Hair follicular keratinocyte (primary cell): ENCODE measurements around a stretch of chr12.

DNA sequence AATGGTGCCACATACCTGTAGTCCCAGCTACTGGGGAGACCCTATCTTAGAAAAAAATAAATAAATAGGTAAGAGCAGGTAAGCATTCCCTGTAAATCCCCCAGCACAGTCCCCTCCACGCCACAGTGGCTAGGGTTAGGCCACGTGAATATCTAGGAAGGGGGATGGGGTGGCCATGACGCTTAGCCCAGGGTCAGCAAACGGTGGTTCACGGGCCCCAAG, 113.4 kb upstream of the NCOR2 start:
- RAMPAGE, long total RNA, result no peak

DNA sequence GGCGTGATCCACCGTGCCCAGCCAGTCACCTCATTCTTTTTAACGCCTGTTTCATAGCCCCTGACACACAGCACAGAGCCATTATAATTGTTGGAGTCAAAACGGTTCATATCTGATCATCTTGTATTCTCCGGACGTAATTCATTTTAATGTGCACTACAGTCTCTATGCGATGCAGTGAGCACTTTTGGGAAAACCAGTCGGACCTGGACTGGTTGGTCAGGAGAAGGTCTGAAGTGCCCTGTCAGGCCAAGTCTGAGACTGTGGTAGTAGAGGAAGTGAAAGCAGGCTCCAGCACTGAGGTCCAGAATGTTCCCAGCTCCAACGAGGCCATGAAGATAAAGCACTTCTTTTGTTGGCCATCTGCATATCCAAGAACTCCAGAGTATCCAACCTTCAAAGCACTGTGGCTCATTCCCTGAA, 117.1 kb upstream of the NCOR2 start:
- RAMPAGE, long total RNA, result no peak

DNA sequence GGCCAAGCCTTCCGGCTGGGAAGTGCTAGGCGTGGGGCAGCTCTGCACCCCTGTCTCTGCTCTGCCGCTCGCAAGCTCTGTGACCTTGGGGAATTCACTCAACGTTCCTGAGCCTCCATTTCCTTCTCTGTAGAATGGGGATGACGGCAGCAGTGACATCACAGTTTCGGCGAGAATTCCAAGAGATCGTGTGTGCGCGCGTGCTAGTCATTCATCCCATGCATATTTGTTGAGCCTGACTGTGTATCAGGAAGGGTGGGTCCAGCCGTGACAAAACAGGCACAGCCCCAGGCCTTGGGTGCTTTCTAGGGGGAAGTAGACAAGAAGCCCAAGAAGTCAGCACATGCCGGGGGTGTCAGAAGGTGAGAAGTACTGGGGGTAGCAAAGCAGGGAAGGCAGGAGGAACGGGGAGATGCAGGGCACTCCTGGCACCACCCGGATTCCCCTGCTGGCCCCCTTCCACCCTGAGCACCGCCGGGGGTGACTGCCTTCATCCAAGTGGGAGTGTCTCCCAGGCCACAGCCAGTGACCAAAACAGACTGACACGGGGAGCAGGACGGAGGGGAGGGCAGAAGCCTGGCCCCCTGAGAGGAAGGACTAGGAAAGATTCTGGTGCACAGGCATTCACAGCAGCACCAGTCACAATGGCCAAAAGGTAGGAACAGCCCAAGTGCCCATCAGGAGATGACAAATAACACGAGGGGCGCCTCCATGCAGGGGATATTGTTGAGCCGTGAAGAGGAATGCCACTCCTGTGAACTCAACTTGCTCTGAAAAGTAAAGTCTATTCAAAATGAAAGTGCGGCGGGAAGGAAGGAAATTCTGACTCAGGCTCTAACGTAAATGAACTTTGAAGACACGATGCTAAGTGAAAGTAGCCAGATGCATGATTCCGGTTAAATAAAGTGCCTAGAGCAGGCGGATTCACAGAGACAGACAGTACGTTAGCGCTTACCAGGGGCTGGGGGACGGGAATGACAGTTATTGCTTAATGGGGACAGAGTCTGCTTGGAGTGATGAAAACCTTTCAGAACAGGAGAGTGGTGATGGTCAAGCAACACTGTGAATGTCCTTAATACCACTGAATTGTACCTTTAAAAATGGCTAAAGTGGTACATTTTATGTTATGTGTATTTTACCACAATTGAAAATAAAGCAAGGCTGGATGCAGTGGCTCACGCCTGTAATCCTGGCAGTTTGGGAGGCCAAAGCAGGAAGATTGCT, 146.0 kb upstream of the NCOR2 start:
- RAMPAGE, long total RNA, result no peak

- RAMPAGE, long total RNA, result no peak
These were observed 142.5 kb downstream of the SCARB1 start for GRCh38 chr12:124721151-124721619.

DNA sequence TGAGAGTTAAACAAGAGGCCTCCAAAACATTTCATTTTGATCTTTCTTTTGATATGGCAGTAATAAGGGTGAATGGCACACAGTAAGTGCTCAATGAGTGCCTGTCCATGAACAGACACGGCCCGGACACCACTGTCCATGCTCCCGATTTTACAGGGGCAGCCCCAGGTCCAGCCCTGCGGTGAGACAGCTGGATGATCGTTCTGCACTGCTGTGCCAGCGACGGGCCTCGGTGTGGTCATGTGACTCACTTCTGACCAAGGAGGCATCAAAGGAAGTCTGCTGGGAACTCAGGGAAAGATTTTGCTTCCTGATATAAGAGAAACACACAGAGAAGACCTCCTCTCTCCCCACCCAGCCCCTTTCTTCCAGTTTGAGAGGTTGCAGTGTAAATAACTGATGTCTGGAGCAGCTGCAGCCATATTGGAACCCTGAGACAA, 126.7 kb downstream of the SCARB1 start:
- RAMPAGE, long total RNA, result no peak

DNA sequence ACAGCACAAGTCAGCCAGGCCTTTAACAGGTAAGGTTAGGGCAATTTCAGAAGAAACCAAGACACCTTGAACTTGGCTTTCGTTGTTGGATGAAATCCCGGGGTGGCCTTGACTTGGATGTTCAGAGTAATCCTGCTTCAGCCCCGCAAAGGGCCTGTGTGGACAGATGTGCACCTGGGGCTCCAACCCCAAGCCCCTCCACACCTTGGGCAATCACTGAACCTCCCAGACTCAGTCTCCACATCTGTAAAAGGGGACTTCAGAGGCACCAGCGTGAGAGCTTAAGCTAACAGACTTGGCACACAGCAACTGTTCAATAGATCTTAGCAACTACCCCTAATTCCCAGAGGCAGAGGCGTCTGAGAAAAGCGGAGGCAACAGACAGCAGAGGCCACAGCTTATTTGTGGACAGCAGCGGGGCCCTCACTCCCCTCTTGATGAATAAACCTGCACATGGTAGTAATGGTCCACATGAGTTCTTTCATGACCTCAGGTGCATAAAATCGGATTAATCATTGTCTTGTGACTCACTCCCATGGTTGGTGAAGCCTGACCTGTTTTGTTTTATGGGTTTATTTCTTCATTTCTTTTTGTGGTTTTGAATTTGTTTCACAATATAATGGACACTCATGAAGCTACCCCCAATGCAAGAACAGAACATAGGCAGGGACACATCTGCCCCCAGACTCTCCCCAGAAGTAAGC, 116.4 kb downstream of the SCARB1 start:
- RAMPAGE, long total RNA, result no peak

- RAMPAGE, long total RNA, result no peak
These were observed 113.7 kb downstream of the SCARB1 start for GRCh38 chr12:124749882-124750536.

DNA sequence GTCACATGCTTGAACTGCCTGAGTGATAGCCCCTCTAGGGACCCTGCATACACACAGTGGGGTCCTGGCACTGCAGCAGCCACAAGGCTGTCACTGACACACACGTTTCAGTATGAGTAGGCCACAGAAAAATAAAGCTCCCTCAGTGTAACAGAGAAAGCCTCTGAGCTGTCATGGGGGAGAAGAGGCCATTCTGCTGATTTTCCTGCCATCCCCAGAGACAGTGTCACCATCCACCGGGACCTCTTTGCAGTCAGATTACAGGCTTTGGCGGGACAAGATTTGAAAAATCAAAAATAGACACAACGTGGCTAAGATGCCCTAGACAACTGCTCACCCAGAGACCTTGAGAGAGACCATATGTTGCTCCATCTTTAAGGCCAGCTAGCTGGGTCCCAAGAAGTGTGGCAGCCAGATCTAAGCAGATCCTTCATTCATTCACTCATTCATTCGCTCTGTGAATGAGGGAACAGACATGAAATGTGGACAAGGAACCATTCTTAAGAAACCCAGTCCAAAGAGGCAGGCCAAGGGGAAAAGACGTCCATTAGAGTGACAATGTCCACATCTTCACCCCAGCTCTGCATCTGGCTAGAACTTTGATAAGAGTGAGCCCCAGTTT, 1.5 kb downstream of the SCARB1 start:
- RAMPAGE, long total RNA, result no peak

GRCh38 chr12:124912349-124912471, 2.2 kb downstream of the UBC start:
- RAMPAGE, long total RNA, result no peak

DNA sequence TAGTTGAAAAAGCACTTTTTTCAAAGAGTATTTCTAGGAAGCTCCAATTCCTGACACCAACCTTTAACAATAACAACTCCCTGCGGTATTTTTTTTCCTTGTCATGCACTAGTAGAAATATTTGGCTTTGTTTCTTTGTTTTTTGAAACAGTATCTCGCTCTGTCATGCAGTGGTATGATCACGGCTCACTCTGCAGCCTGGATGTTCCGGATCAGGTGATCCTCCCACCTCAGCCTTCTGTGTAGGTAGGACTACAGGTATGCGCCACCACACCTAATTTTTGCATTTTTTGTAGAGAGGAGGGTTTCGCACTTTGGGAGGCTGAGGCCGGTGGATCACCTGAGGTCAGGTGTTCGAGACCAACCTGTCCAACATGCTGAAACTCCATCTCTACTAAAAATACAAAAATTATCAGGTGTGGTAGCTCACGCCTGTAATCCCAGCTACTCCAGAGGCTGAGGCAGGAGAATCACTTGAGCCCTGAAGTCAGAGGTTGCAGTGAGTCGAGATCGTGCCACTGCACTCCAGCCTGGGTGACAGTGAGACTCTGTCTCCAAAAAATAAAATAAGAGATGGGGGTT, 3.9 kb upstream of the UBC start:
- RAMPAGE, long total RNA, result no peak

- RAMPAGE, long total RNA, result no peak
These were observed 14.6 kb downstream of the AACS start for GRCh38 chr12:125079670-125080408.

DNA sequence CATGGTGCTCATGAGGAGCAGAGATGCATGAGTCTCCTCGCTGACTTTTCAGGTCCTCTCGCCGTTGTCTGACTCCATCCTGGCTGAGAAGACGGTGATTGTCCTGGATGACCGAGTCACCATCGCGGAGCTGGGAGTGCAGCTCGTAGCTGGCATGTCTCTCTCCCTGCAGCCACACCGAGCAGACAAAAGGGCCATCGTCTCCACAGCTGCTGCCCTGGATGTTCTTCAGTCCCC, 466.1 kb downstream of the TMEM132B start:
- RAMPAGE, long total RNA, result no peak

- RAMPAGE, long total RNA, result no peak
These were observed 503.2 kb downstream of the TMEM132B start for GRCh38 chr12:125689531-125689730.

GRCh38 chr12:125861514-125862203, 675.5 kb downstream of the TMEM132B start:
- RAMPAGE, long total RNA, result no peak

GRCh38 chr12:126165889-126166543, 979.8 kb downstream of the TMEM132B start:
- RAMPAGE, long total RNA, result no peak

DNA sequence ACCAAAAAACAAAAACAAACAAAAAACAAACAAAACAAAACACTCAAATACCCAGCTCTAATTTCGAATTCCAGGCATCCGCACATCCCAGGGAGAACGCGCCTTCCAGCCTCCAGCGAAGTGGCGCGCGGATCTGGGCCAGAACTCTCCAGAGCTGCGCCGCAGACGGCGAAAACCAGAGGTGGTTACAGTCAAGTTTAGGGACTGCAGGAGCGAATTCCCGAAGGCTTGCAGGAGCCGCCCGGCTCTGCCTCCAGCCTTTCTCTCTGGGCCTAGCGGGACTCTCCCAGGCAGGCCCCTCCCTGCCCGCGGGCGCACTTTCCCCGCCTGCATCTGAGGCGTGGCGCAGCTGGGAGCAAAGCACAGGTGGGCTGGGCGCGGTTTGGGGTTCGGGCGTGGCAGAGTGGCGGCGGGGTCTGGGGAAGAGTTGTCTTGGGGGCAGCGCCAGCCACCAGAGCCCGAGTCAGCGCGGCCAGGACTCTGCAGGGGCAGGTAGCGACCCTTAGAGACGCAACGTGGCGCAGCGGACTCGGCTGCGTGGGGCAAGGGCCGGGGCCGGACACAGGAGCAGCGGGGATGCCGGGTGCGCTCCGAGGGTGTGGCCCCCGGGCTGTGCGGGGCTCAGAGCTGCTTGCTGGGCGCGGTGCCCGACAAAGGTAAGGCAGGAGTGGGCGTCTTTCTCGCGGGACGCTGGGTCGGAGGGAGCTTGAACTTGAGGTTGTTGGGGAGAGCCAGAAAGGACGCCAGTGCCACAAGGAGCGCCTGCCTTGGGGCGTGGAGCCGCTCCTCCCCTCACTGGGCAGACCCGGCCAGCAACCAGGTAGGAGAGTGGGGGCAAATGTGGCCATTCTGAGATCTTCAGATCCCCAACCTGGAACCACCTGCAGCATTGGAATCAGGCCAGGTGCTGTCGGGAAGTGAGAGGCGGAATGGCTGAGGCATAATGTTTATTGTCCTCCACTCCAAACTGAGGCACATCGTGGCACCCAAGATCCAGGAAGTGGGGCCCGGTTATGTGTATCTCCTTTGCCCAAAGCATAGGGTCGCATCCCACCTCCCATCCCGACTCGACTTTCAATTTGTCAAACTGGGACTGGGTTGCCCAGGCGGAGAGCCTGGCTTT, 1005.1 kb downstream of the TMEM132B start:
- RAMPAGE, long total RNA, result no peak

GRCh38 chr12:126726536-126726849, 1540.3 kb downstream of the TMEM132B start:
- RAMPAGE, long total RNA, result no peak

- RAMPAGE, long total RNA, result no peak
These were observed 950.0 kb upstream of the TMEM132C start for GRCh38 chr12:127316938-127317347.

DNA sequence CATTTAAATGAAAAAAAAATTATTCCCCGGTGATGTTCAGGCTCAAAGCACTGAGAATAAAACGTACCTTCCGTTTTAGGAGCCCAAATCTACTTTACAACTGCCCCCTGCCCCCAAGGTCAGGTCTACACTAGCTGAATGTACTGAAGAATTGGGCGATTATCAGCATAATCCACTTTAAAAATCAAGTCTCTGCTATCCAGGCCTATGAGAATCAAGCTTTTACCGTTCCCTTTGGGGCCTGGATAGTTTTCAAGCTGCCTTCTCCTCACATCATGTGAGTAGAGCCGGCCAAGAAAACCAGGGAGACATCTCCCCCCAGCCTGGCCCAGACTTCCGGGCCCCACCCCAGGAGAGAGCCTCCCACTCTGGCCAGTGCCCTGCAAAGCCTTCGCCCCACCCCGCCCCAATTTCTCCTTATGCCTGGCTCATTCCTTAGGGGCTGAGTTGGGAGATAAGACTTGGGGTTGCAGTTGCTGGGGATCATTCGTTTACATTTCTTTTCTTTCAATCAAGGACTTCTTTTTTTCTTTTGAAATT, 1.5 kb upstream of the TMEM132C start:
- RAMPAGE, long total RNA, result no peak

GRCh38 chr12:128486889-128487283, 219.9 kb downstream of the TMEM132C start:
- RAMPAGE, long total RNA, result no peak